Foreskin fibroblast (primary cell): ENCODE results near the gene RNF7.

GRCh38 chr3:141370081-141370645 is 1.9 kb downstream of the ZBTB38 start:
- RRBS, result no CpG with 5 or more reads among the region's 2 CpGs

DNA sequence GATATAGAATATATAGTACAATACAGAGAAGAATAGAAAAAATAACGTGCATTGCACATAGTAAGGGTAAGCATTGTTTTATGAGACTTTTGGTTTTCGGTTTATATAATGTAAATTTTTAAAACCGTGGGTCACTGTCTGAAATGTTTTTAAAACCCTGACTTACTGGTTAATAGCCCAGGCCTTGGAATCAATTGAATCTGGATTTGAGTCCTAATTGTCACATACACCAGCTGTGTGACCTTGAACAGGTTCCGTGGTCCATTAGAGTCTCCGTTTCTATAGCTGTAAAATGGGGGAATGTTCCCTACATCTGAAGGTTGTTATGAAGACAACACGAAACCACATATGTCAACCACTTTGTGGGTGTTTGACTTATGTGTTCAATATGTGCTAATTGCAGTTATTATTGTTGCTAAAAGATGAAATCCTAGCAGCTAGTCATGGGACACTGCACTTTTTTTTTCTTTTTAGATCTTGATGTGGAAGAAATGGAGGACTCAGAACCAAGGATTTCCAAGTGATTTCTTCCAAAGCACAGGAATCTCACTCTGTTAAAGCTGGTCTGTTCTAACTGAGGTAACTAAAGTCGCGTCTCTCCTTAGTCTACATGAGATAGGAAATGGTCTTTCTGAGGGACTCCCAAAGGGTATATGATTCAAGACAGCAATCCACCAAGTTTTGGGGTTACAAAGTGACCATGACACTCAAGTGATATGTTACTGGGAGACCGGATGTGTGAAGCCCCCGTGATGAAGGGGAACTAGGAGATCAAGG is 35.3 kb downstream of the ZBTB38 start:
- RRBS, result no CpG with 5 or more reads among the region's 10 CpGs

DNA sequence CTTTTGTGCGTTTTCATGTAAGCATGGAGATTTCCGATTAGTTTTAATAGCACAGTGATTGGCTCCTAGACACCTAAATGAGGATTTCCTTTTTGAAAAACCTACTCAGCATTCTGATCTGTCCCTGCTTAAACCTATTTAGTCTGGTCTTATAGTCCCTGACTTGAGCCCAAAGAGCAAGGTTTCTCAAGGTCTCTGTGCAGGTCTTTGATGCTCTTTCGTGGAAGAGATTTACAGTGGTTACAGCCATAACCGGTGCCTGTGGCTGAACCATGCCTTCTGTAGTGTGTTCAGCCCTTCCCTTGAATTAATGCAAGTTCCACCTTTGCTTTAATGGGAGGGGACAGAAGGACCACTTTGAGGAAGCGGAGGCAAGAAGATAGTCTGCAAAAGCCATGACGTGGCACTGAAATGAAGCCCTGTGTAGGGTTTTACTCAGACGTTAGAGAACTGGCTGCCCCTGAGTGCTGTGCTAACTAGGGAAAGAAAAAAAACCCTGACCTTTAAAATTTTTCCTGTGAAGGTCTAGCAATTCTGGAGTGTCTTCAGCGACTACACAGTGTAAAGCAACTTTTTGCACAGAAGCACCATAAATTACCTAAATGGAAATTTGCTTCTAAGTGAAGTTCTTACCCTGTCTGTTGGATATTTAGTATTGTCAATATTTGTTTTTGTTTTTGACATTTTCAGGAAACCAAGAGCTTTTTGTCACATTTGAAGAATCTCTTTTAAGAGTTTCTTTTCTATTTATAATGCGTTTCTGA is 43.1 kb downstream of the ZBTB38 start:
- RRBS, result no CpG with 5 or more reads among the region's 9 CpGs

DNA sequence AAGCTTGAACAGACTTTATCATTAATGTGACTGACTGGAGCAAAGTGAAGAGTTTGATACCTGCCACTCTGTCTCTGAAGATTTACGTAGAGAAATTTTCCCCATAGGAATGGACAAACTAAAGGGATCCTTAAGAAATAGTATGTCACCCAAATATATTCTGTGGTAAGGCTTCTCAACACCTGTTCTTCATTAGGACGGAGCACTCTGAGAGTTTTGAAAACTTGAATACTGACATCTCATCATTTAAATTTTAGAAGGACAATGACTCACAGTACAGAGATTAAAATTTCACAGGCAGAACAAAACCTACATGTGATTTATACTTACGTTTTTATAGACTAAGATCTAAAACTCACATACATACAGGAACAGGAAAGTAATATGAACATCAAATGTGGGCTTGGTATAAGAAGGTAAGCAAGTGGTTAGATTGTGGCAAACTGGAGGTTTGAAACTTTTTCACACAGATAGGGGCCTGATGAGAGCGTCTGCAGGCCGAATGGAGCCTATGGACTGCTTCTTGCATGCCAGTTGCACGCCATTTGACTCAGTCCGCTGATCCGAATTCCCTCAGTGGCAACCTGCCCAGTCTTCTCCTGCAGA is 45.6 kb downstream of the ZBTB38 start:
- RRBS, result no CpG with 5 or more reads among the region's 8 CpGs

DNA sequence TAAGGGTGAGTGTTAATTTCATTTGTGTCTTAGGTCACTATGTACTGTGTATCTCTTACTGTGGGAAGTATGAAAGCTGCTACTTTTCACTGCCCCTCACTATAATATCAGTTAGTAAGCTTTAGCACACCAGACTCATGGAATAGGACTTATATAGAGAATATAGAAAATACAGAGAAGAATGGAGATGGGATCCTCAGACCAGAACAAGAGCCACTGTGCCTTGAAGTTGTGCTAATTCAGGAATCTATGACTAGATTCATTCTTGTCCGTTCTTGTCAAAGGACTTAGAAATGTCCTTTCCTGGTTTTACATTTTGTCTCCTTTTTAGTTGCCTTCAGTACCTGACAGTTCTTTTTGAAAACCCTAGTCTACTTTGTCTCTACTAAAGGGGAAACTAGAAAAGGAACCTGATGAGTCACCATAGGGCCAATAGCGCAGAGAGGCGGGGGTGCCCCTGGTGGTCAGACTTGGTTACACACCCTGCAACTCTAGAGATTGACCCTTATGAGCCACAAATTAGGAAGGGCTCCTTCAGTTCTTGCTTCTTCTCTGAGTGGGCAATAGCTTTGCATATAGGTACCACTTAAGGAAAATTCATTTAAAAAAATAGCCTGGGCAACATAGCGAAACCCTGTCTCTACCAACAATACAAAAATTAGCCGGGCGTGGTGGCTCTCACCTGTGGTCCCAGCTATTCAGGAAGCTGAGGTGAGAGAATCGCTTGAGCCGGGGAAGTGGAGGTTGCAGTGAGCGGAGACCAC is 45.5 kb upstream of the RASA2 start:
- RRBS, result no CpG with 5 or more reads among the region's 9 CpGs

DNA sequence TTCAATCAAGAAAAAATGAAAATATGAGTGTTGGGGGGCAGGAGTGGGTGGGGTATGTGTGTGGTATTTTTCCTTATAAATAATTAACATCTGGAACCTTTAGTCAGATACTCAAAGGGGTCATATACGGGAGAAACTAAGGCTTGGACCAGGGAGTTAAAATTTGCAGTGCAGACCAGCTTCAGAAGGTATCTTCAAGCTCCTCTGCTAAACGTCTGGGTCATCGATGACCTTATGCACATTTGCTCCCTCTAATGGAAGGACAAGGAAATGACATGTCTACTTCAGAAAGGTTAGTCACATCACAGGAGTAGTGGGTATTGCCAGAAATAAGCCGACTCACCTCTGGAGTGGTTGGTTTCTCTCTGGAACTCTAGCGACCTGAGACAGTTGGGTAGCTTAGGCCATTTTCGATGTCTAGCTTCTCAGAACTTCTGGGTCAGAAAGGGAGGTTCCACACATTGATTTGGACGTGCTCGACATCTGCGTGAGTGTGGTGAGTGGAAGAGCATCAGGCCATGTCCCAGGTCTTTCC is 31.9 kb upstream of the RASA2 start:
- RRBS, result no CpG with 5 or more reads among the region's 9 CpGs

DNA sequence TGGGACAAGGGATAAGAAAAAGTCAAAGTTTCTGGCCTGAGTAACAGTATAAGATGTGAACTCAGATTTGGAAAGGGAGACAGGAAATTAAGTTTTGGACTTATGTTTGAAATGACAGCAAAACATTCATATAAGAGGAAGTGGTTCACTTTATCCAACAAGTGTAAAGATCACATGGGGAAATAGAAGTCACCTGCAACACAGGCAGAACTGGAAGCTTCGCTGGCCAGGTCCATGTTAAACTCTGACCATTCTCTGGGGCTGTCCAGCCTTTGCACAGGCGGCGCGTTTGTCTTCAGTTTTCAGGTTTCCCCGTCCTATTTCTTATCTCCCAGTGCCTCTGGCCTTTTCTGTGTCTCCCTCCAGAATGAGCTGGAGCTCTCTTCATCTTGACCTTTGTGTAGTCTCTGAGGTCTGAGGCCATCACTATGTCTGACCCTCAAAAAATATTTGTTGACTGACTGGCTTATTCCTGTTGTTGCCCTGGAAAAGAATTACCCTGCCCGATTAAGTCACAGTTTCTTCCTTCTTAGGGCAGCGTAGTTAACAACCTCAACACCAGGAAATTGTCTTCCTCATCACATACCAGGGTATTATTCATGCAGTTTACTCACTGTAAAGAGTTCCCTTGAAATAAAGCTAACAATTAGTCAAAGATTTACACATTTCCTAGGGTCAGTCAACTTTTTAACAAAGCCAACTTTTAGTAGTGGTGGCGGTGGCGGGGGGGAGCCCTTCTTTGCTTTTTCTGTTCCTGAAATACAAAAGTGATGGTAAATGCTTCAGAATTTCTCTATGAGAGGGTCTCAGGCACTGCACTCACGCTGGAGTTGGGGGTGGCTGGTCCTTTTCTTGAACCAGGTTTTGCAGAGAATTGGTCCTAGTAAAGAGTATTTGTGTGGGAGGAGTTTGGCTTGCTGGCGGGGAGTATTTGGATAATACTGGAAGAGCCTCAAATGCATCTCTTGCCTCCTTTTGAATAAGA is 908 bp upstream of the RASA2 start:
- RRBS, result no CpG with 5 or more reads among the region's 11 CpGs

DNA sequence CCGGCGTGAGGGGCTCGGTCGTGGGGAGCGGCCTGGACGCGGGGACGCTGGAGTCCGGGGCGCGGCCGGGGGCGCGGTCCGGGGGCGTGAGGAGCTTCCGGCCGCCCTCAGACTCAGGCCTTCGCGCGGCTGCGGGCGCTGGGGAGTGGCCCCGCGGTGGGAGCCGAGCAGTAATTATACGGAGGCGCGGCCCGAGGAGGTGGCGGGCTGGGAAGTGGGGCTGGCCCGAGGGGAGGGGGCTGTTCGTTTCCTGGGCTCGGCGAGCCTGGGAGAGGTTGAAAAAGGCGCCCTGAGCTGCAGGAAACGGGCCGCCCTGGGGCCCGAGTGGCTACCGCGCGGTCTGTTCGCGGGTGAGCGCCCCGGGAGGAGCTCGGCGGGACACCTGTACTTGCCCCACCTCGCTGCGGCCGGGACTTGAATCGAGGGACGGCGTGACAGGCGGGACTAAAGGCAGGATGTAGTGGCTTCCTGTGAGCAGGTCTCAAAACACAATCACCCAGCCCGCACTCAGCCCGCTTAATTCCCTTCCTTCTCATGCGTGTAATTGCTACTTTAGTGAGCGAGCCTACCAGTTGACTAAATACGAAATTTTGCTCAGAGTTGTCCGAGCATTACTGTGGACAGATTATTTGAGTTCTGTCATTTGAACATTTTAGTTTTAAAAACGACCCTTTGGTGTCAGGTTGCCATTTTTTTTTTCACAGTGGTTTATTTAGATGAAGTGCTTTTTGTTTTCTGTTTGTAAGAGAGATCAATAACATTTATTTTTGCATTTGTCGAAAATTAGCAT is 846 bp downstream of the RASA2 start:
- RRBS, result 2% methylated on average over 15 of the region's 63 CpGs

GRCh38 chr3:141529592-141530115 is 42.8 kb downstream of the RASA2 start:
- RRBS, result no CpG with 5 or more reads among the region's 1 CpG

- RRBS, result no CpG with 5 or more reads among the region's 1 CpG
These were observed 66.3 kb downstream of the RASA2 start for GRCh38 chr3:141552917-141553725.

DNA sequence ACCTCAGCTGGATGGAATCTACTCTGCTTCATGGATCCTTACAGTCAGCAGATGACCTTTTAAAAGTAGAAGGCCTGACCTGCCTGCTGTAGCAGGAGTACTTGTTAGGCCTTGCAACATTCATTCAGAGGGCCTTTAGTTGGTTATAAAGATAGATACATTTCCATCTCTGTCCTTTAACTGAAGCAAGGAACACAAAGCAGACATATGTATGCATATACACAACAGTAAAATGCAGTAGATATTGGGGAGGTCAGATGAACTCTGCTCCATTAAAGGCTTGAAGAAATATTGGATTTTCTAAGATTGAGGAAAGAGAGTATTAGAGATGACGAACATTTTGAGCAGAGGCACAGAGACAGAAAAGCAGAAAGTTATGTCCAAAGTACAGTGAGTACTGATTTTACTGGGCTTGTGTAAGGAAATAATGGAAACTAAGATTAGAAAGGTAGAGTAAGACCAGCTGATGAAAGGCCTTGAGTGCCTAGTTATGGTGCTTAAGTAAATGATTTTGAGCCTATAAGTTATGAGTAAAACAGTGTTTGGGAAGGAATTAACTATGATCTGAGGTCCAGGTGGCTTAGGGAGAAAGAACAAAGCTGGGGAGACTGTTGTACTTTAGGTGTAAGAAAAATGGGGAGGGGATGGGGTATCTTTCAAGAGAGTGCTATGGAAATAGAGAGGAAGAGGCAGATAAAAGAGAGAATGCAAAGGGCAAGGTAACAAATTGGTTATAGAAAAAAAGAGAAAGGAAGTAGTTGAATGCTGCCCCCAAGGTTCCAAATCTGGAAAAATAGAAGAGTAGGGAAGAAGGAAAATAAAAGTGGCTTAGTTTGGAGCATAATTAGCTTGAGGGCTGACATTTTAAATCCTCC is 70.5 kb downstream of the RASA2 start:
- RRBS, result no CpG with 5 or more reads among the region's 1 CpG

DNA sequence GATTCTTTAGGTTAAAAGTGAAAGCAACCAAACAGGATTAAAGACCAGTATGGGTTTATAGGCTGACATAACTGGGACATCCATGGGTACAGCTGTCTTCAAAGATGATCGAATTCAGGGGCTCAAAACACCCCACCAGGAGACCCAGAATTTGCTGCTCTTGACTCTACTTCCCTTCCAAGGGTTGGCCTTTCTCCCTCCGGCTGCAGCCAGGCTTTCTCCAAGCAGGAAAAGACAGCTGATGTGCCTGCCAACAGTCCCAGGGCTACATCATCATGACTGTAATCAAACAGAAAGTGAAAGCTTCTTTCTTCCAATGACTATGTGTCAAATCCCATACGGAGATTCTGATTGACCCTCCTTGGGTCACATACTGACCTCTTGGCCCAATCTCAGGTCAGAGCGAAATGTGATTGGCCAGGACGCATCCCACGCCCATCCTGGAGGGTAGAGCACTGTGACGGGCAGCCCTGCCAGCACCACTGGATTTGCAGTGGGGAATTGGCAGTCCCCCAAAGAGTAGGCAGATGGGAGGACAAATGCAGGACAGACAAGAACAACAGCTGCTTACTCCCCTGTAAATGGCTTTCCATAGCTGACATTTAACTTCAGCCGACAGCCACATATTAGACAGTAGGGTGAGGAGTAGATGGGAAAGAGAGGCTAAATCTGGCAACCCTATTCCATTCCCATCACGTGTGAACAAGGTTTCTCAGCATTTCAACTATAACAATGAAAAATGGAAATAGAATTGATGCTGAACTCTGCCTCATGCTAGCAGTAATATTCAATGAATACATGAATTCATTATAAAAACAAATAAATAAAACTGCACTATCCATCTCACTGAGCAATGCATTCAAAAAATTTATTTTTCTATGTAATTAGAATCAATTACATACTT is 51.2 kb upstream of the RNF7 start:
- RRBS, result no CpG with 5 or more reads among the region's 9 CpGs

DNA sequence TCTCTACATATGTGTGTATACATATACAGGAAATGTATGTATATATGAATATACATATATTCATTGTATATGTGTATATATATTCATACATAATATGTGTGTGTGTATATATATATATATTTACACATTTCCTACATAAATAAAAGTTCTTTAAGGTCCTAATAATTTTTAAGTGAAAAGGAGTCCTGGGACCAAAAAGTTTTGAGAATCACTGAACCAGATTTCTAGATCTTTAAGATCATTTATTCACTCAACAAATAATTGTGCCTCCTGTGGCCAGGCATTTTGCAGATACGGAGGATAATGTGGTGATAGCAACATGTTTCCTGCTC is 542 bp upstream of the RNF7 start:
- RRBS, result no CpG with 5 or more reads among the region's 1 CpG

DNA sequence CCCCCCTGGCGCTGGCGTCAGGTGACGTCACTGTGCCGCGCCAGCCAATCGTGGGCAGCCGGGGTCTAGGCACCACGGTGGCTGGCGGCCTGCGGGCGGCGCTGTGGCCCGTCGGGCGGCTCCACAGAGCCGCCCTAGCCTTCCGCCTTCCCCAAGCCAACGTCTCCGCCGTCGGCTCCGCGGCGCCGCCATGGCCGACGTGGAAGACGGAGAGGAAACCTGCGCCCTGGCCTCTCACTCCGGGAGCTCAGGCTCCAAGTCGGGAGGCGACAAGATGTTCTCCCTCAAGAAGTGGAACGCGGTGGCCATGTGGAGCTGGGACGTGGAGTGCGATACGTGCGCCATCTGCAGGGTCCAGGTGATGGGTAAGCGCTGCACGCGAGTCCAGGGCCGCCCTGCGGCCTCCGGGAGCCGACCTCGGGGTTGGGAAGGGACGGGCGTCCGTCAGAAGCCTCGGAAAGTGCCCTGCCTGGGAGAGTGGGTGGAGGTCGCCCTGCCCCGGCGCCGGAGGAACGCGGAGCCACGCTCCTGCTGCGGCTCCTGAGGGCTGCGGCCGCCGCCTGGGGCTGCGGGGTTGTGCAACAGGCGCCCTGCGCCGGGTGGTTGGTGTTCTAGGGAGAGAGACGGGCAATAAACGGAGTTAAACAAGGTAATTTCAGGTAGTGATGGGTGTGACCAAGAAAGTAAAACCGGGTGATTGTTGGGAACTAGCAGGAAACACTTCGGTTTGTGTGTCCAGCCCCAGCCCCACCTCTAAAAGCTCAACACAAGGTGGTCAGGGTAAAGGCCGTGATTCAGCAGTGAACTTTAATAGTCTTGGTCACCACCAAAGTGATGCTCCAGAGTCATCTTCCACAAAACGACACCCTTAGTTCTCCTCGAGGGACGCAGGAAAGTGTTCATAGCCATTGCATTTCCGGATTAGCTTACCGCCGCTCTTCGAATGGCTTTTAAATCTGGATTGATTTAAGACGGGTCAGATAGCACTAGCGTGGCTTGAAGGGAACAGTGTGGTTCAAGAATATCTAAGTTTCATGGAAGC is at the start of gene RNF7:
Gene RNF7, plus strand, starts transcription at position 147 of the 1,042 bp plus-strand sequence.
- RRBS, result 2% methylated on average over 18 of the region's 79 CpGs

DNA sequence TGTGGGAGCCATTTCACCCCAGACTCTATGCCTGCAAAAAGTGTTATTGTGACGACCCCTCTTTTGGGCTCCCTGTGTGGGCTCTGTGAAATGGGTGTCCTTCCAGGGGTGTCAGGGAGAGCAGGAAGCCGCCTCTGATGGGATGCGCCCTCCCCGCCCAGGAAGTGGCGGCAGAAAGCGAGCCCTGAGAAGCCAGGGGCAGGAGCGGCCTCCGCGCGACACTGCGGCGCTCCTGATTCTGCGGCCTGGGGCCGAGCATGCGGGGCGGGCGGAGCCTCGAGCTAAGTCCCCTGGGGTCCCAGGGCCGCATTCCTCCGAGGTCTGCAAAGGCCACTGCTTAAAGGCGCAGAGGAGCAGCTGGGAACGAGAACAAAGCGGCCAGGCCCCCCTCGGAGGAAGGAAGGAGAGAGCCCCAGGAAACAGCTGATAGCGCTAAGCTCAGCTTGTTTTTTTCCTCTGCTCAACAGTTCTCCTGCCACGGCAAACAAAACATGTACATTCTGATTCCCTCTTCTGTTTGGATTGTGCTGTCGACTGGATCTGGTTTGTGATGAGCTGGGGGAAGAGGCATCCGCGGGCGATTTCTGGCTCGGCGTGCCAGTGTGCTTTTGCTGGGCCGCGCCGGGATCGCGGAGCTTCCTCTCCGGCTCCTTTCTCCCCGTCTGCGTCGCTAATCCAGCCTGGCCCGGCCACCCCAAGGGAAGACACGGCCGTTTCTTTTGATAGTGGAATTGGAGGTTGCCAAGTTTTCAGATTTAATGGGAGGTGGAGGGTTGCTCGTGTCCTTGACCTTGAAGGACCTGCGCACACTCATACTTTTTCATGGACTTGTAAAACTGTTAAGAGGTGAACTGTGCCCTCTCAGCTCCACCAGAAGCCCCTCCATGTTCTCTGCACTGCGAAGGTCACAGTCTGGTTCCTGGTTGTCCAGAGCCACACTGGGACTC is 34.1 kb downstream of the GRK7 start:
- RRBS, result no CpG with 5 or more reads among the region's 47 CpGs

GRCh38 chr3:141830572-141830878 is 45.9 kb upstream of the ATP1B3 start:
- RRBS, result no CpG with 5 or more reads among the region's 4 CpGs

- RRBS, result 2% methylated on average over 30 of the region's 62 CpGs
These were observed 759 bp downstream of the ATP1B3 start for GRCh38 chr3:141877012-141877792.

DNA sequence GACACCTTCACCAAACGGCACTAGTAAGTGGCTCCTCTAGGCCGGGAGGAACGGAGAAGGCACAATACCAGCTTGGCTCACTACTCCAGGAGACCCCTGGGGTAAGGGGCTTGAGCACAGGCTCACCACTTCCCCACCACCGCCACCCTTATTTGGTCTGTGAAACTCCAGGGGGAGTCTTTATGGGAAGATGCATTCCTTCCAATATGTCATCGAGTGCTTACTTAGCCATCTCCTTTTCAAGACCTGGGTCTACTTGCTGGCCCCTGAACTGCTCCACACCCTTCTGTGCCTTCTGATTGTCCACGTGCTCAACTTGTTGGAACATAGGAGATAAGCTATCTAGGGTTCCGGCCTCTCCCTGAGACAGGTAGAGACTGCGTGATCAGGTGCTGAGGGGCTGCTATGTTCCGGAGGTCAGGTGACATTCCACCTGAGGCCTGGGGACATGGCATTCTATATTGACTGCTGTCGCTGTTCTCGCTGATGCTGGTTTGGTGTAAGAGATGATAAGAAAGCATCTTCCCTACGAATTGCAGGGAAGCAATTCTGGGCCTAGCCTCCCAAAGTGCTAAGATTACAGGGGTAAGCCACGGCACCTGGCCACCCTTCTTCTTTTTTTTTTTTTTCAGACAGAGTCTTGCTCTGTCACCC is 65.5 kb downstream of the ATP1B3 start:
- RRBS, result 100% methylated on average over 1 of the region's 13 CpGs